GM12892 (cell line): ENCODE measurements around the genes SGTA, ZNF554 and ZNF555.

DNA sequence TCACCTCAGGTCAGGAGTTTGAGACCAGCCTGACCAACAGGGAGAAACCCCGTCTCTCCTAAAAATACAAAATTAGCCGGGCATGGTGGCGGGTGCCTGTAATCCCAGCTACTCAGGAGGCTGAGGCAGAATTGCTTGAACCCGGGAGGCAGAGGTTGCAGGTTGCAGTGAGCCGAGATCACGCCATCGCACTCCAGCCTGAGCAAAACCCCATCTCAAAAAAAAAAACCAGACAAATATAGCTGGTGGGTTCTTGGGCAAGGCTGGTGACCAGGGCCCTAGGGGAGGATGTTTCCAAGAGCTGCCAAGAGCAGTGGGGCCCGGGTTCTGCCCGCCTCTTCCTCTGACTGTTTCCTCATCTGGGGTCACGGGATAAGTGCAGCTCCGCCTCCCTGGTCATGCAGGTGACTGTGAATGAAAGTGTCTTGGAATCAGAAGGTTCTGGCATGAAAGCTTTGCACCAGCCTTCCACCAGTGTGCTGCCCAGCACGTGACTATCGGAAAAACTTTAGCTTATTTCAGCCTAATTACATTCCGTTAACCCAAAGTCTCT, 85.9 kb downstream of the GNG7 start:
- RRBS = 0% methylated on average over 2 of the region's 14 CpGs

DNA sequence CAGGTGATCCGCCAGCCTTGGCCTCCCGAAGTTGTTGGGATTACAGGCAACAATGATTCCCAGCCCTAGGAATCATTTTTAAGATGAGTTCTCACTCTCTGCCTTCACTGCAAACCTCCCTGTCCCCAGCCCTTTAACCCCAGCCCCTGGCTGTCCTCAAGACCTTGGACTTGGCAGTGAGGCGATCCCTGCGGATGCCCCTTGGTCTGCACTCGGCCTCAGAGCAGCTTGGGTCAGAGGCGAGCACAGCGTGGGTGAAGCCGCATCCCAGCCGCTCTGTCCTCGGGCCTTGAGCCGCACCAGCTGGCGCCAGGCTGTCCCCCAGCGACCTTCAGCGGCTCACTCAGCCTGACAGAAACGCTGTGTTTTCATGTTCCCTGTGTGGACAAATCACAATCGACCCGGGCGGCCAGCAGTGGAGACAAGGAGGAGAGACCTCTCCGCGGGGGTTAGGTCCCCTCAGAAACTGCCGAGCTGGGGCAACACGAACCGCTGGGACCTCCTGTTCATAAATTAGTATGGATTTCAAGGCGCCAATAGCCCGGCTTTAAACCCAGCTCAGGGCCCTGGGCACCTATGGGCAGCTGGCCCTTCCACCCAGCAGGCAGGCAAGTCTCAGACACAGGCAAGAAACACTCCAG, 52.0 kb downstream of the GNG7 start:
- RRBS = no CpG with 5 or more reads among the region's 25 CpGs

DNA sequence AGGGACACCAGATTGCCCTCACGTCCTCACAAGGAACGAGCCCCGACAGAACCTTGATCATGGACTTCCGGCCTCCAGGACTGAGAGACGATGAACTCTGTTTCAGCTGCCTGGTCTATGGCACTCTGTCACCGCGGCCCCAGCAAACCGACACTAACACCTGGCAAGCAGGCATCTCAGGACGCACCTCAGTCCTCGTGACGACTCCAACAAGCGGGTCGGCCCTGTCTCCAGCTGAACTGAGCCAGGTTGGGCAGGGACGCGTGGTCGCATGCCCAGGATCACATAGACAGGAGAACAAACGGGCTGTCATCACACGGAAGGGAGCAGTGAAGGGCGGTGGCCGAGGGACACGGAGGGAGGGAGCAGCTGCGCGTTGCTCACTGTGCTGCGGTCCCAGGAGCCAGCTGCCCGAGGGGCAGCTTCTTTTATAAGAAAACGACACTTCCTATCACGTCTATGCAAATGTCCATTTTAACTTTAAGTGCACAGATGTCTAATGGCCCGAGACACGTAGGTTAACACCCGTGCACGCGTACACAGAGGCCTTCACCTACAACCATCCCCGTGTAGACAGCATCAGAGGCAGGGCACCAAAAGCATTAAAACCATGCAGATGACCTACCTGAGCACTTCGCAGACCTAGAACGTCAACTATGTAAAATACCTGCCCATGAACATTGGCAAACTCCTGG, 8.9 kb downstream of the SGTA start:
- RRBS = no CpG with 5 or more reads among the region's 35 CpGs

DNA sequence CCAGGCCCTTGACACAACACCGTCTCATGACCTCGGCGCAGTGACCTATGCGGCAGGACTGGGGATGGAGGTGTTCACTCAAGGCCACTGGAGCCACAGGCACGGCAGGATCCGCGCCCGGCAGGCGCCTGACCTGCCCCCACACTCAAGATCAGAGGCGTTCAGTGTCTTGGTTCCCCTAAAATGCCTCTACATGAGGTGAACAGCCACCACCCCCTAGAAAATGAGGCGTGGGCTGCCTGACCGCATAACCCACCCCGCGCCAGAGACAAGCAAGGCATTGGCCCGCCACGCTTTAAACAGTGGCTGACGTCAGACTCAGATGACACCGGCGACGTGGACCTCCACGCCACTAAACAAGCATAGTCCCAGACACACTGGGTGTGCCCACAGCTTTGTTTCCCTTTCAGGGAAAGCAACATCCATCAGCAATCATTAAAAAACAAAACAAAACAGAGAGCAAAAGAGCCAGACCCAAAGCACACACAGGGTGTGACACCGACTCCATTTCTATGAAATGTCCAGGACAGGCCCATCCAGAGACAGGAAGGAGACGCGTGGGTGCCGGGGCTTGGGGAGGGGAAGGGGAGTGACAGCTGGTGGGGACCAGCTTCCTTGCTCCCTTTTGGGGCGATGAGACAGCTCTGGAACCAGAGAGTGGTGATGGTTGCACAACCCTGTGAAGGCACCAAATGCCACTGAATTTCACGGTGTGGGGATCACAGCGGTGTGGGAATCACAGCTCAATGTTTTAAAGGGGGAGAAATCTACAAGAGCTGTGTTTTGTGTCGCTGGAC, 7.8 kb downstream of the SGTA start:
- RRBS = no CpG with 5 or more reads among the region's 29 CpGs

DNA sequence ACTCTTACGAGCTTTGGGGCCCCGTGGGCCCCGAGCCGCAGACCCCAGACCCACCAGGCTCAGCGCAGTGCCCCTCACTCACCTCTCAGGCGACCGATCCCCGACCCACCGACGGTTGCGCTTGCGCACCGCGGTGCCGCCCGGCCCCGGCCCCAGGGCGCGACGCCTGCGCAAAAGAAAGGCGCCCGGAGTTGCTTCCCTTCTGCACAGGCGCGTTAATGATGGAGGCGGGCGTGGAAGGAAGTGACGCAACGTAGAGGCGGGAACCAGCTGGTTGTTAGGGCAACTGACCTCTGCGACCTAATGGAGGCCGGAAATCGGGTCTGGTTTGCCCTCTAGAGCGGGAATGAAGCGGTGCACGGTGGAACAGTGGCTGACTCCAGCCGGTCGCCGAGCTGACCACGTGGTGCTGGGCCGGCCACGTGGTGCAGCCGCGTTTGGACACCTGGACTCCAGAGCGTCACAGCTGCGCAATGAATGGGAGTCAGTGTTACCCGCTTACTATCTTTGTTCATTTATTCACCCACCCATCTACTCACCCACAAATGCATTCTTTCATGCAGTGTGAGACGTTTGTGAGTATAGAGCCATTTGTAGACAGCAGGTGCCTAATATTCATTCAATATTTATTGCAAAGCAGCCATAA, at the start of gene SGTA:
Gene SGTA (minus strand): TSS at position 123 of the 646 bp plus-strand sequence.
- RRBS = under 1% methylated on average over 11 of the region's 48 CpGs

GRCh38 chr19:2819538-2820461, at the start of gene ZNF554:
ZNF554 (plus strand) TSS chr19:2819868.
- RRBS = 1% methylated on average over 30 of the region's 93 CpGs

GRCh38 chr19:2833613-2834740, 7.3 kb upstream of the ZNF555 start:
- RRBS = 59% methylated on average over 2 of the region's 32 CpGs

DNA sequence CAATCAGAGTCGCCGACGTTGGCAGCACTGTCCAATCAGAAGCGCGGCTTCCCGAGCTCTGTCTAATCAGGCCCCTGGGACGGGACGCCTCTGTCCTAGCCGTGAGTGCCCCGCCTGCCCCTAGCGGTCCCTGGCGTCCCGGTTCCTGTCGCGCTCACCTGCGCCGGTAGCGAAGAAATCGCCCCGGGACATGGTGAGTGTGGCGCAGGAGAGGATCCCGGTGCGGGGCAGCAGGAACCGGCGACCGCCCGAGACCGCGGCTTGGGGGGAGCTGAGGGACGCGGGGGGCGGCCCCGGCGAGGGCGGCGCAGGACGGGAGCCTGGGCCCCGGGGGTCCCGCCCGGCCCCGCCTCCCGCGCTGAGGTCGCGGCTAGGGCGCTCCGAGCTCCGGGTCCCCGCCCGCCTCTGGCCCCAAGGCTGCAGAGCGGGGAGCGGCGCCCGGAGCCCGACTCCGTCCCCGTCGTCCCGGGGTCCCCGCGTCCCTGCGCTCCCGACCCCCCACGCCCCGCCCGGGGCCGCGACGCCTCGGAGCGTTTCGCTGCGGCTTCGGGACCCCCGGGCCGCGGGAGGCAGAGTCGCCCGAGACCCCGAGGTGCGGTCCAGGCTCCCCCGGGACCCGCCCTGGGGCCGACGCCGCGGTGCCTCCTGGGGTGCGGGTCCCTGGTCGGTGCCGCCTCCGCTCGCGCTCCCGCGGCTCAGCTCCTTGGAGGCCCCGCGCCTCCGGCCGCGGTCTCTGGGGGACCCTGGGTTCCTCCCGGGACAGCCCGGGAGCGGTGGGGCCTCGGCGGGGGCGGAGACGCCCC, at the start of gene ZNF555:
Gene ZNF555 (plus strand): TSS at position 93 of the 803 bp plus-strand sequence.
- RRBS = 1% methylated on average over 55 of the region's 107 CpGs

DNA sequence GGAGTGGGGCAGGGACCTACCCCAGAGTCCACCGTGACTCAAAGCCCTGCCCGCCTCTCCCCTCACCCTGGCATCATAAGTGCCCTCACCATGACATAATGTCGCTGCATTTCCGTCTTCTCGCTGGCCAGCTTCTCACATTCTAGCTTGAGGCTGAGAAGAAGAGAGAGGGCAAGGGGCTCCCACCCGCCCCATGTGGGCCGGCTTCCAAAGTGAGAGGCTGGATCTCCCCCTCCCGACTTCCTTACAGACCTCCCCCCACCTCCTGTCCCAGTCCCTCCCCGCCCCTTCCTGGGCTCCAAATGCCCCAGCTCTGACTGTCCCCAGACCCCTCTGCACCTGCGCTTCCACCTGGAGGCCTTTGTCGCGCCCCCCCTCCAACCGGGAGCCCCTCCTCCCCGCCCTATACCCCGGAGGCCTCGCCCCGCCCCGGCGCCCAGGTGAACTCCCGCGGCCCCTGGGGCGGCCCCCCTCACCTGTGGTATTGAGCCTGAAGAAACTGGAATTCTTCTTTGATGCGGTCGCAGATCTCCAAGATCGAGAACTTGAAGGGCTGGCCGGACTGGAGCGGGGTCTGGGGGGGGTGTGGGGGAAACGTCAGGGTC, 748 bp downstream of the TLE2 start:
- RRBS = 1% methylated on average over 3 of the region's 28 CpGs

GRCh38 chr19:3034253-3034784, 5.2 kb upstream of the TLE2 start:
- RRBS = no CpG with 5 or more reads among the region's 5 CpGs

DNA sequence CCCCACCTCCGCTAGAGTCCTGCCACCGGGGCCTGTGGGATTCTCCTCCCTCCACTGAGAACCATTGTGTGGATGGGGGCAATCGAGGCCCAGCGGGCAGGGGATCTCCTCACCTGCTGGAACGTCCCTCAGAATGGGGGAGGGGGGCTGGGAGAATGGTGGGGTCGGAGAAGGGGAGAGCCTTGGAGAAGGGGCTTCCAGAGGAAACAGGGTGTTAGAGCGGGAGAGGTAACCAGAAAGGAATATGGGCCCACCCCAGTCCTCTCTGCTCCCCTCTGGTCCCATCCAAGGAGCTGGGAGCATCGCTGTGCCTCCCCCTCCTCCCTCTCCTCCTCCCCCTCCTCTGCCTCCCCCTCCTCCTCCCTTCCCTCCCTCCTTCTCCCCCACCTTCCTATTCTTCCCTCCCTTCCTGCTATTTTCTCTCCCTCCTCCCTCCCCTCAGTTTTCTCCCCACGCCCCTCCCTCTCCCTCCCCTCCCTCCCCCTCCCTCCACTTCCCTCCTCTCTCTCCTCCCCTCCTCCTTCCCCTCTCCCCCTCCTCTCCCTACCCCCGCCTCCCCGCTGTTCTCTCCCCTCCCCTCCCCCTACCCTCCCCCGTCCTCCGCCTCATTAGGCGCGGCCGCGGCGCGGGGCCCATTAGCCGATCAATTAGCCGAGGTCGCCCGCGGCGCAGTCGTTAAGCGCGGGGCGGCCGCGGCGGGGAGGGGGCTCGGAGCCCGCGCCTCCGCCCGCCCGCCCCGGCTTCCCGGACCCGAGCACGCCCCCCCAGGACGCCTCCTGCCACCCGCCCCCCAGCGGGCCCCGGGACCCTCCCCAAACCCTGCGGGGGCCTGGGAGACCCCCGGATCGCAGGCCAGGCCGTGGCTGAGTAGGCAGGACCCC, 15.5 kb downstream of the TLE5 start:
- RRBS = 15% methylated on average over 10 of the region's 50 CpGs

DNA sequence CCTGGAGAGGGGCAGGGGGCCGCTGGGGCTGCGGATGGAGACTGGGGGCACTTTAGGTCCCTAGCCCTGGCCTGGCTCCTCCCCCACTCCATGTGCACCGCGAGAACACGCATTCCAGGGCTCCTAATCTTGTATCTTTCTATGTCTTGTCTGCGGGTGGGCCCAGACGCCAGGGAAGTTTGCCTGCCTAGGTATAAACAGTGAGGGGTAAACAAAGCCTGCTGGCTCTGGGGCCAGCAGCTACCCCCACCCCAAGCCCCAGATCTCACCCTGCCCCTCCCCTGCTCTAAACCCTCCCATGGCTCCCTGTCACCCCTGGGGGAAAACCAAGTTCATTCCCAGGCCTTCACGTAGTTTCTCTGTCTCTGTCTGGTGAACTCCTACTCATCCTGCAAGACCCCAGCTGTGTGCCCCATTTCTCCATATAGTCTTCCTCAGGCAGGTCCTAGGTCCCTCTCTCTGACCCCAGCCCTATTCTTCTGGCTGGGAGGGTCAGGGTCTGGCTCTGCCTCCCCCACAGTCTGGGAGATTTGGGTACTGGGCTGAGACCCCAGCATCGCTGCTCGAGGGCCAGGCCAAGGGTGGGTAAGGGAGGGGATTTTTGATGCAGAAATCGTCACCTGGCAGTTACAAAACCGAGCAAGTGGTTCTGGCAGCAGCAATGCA, 5.6 kb downstream of the TLE5 start:
- RRBS = no CpG with 5 or more reads among the region's 12 CpGs

DNA sequence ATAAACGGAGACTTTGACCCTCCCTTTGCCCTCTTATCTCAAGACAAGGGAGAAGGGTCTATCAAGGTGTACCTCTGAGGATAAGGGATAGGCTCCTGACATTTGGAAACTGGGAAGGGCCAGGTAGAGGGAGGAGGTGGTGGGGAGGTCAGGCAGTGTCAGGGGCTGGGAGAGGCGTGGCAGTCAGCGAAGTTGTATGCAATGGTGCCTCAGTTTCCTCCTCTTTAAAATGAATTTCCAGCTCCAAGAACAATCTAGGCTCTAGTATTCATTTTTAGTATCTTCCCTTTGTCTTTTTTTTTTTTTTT, 4.6 kb upstream of the GNA11 start:
- RRBS = no CpG with 5 or more reads among the region's 3 CpGs

- RRBS = no CpG with 5 or more reads among the region's 12 CpGs
Measured at GRCh38 chr19:3104485-3104913, 10.3 kb downstream of the GNA11 start.

- RRBS = 76% methylated on average over 8 of the region's 35 CpGs
Measured at GRCh38 chr19:3109869-3110420, 15.8 kb downstream of the GNA11 start.

DNA sequence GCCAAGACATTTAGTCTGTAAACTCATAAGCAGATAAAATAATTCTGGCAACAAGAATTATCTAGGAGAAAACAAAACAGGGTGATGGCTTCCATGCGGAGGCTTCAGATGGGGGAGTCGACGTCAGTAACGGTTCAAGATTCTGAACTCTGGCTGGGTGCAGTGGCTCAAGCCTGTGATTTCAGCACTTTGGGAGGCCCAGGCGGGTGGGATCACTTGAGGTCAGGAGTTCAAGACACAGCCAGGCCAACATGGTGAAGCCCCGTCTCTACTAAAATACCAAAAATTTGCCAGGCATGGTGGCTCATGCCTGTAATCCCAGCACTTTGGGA, 1.3 kb downstream of the GNA15 start:
- RRBS = no CpG with 5 or more reads among the region's 6 CpGs

- RRBS = no CpG with 5 or more reads among the region's 20 CpGs
Measured at GRCh38 chr19:3145829-3146587, 10.2 kb downstream of the GNA15 start.

DNA sequence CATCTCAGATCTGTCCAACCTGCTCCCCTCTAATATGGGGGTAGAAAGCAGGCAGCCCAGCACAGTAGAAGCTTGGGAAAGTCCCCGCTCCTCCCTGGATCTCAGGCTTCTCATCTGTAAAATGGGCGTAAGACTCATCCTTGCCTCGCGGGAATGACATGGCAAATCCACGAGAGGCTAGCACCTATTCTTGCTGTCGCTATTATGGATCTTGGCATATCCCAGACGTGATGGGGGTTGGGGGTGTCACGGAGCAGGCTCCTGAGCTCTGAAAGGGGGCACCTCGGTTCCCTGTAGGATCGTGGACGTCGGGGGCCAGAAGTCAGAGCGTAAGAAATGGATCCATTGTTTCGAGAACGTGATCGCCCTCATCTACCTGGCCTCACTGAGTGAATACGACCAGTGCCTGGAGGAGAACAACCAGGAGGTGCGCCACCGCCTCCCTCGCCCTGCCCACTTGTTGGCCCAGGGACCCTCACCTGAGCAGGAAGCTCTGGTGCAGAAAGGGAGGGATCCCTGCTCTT, 19.8 kb downstream of the GNA15 start:
- RRBS = no CpG with 5 or more reads among the region's 20 CpGs

- RRBS = 80% methylated on average over 4 of the region's 48 CpGs
Measured at GRCh38 chr19:3193279-3194380, 7.9 kb downstream of the NCLN start.

DNA sequence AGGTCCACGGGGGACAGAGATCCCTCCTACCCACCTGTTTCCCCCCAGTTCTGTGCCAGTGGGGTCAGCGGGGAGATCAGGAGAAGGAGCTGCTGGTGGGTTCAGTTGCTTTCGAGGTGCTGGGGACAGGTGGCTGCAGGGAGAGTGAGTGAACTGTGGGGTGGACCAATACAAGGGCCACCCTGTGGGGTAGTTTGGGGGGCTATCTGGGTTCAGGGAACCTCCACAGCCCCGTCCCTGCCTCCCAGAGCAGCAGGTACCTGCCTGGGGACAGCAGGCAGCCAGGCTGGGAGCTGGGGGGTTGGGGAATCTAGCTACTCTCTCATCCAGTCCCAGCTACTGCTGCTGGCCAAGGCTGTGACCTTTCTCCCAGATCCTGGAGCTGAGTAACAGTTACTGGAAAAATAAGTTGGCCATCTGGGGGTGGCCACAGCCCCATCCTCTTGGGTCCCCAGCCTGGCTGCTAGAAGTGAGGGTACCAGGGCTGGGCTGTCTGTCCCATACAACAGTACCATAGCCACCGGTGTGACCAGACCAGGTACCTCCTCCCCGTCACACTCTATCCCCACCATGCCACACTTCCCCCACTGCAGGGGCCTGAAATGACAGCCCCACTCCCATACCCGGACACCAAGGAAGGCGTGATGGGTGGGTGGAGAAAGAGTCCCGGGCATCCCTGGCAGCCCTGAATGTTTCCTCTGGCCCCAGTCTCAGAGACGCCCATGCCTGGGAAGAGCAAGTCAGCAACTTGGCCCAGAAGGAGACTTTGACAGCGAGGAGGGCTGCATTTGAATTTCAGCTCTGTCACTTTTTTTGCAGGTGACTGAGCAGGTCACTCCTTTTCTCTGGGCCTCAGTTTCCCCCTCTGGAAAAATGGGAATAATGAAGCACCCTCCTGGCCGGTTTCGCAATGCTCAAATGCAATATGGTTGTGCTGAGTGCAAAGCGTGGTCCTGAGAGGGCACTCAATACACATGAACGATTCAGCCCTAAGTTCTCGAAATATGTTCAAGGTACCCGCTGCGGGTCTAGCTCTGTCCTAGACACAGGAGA, 30.8 kb upstream of the NFIC start:
- RRBS = no CpG with 5 or more reads among the region's 18 CpGs